ENCODE measurements around a stretch of chr22.

- PRO-cap: no peak
These were observed 96.8 kb downstream of the TRMU start for GRCh38 chr22:46432063-46432907.

DNA sequence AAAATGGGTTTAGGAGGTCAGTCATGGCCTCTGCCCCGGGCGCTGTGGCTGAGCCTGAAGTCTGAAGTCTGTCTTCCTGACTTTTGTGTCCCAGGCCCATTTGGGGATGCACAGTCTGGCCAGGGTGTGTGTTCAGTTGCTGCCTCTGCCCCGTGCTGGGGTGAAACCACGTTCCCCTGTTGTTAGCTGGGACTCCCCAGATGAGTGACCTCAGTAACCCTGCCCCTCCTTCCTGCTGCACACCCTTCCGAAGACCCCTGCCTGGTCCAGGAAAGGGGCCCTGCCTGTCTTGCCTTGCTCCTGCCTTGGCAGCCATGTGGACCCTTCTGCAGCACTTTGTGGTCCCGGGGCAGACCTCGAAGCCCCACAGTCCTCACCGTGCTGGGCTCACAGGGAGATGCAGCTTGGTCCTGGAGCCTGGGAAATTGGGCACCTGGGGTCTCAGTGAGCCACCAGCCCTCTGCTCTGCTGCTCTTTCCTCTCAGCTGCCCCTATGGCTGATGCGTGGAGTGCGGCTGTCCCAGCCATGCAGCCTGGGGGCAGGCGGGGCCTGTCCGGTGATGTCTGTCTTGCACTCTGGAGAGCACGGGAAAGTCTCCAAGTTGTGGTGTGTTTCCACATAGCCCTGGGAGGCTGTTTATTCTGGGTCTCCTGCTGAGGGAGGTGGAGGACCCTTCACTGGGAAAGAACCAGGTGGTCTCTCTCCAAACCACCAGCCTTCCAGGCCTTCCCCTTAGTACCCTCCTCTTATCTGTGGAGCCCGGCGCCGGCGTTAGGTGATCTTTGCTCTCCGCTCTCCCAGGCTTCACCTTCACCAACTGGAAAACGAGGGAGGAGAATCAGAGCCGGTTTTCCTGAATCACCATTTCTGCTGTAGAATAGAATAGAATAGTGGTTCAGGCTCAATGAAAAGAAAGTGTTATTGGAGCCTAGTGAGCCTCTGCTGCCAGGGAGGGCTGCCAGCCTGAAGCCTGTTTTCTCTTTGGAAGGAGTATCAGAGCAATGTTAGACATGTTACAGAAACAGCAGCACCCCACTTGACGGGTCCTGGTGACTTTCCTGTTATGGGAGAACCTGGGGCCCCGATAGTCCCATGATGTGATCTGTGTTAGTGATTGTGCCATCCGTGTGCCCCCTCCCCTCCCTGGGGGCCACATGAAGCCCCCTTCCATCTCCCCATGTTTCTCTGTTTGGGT, 41.3 kb upstream of the GRAMD4 start:
- PRO-cap: no peak

DNA sequence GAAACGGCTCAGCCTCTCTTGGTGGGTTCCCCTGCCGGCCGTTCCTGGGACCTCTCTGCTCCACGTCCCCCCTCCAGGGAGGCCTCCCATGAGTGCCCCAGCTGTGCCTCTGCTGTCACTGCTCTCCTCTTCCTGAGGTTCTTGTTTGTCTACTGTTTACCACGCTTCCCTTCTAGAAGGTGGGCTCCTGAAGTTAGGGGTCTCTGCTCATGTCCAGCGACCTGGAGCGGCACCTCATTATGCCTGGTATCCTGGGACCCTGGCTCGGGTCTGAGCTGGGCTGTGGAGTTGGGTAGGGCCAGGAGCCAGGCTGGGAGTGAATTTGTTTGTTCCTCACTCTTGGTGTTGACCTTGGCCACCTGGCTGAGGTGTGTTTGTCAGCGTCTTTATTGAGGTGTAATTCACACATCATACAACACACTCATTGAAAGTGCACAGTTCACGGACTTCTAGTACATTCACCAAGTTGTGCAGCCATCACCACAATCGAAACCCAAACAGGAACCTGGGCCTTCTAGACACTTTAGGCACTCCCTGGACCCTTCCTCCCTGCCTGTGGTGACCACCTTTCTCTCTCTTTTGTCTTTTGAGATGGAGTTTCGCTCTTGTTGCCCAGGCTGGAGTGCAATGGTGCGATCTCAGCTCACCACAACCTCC, 37.7 kb upstream of the GRAMD4 start:
- PRO-cap: no peak

GRCh38 chr22:46602098-46602574, 18.1 kb upstream of the GRAMD4 start:
- PRO-cap: no peak

DNA sequence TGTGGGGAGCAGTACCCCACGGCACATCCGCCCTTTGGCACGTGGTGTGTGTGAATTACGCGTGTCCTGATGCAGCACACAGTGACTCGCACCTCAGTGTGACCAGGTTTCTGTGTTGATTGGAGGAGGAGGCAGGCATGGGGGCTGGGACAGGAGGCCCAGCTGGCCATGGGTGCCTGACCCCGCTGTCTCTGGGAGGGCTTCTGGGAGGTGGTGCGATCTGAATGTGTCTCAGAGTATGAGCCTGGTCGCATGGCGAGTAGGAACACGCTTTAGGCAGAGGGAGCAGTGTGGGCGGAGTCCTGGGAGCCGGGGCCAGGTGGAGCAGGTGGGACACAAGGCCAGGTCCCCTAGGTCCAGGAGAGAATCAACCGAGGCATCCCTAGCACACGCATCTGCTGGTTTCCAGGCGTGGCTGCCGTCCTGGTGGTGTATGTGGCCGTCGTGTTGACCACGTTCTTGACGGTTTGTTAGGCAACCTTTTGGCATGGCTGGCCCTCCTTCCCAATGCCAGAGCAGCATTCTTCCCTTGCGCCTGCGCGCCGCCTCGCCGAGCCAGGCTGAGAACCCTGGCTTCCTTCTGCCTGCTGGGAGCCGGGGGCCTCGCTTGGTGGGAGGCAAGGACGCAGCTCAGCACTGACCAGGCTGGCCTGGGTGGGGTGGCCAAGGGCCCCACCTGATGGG, 5.8 kb downstream of the GRAMD4 start:
- PRO-cap: no peak

- PRO-cap: no peak
These were observed 6.6 kb downstream of the GRAMD4 start for GRCh38 chr22:46626618-46627439.

GRCh38 chr22:46637725-46638148, 17.6 kb downstream of the GRAMD4 start:
- PRO-cap: no peak

DNA sequence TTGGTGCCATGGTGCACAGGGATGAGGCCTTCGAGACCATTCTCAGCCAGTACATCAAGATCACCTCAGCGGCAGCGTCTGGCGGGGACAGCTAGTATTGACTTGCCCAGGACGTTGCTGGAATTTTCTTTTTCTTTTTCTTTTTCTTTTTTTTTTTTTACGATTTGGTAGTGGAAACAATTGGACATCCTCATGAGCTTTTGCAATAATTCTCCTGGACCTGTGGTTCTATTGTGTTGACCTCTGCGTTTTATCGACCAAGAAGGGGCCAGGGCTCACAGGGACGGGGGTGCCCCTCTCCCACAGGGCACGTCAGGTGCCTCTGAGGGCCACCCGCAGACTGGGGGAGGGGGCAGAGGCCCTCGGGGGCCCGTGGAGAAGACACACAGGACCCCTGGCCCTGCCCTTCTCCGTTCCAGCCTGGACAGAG, 57.0 kb downstream of the GRAMD4 start:
- PRO-cap: no peak

DNA sequence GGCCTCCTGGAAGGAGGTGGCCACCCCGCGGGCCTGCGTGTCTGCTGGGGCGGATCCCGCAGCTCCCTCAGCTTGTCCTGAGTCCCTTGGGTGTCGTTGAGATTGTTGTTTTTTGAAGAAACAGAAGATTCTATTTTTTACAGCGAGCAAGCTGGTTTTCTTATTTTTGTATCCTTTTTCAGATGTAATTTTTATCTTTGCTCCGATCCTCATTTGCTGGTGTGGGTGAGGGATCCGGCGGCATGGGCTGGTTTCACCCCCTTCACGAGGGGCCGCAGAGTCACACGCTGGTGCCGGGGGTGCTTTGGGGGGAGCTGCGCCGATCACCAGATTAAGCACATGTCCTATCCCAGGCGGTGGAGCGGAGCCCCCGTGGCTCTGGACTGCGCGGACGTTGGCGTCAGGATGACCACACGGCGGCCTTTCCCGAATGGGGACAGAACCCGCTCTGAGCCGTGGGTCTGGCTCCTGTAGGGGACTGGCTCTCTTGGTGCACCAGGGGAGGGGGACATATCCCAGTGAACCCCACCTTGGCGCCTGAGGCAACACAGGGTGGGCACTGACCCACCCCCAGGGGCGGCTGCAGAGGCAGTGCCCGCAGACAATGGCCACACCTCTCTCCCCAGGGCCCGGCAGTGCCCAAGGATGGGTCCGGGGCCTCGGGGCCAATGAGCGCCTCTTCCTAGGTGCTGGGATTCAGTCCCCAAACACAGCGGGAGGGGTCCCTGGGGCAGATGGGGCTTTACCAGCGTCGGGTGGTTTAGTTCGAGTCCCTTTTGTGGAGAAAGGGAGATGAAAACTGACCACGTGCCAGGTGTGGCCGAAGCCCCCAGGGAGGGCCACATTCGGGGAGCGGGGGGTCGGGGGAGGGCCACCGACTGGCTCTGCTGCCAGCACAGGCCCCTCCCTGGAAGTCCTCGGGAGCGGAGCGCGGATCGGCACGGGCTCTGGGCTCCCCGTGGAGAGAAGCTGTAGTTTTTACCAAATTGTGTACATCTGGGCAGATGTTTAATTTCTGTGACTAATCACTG, 58.7 kb downstream of the GRAMD4 start:
- PRO-cap: no peak

DNA sequence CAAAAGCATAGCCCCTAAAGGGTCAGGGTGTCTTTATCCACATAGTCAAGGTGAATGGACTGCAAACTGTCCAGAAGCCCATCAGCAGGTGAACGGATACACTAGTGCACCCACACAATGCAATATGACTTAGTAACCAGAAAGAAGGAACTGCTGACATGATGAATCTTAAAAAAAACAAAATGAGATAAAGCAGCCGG, 4.0 kb downstream of the CERK start:
- PRO-cap: no peak

GRCh38 chr22:46740928-46741353, 2.9 kb upstream of the CERK start:
- PRO-cap: no peak

GRCh38 chr22:46770552-46771253, 8.3 kb downstream of the TBC1D22A start:
- PRO-cap: no peak

DNA sequence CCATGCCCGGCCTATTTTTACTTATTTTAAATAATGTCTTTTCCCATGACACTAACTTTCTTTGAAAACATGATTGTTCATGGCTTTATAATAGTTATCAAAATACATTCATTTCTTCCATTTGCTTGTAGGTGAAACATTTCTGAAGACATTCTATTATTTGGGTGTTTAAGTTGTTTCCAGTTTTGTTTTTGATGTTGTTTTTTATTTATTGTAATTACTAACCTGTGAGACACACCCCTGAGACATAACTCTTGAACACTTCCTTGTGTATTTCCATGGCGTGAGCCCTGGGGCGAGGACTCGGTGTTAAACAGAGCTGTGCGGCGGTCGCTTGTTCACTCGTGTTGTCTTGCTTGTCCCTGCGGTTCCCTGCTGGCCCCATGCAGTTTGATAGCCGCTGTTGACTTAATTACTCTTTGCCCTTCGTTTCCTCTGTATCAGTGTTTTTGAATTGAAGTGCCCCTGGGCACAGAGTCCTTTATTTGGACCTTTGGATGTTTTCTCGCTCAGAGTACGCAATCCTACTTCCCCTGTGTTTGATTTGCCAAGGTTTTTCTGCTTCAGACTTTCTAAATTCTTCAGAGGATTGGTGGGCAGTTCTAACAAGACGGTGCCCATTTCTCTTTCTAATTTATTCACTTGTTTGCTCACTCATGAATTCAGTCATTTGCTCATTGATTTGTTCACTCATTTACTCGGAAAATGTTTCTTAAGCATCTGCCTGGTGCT, 52.7 kb downstream of the TBC1D22A start:
- PRO-cap: no peak

DNA sequence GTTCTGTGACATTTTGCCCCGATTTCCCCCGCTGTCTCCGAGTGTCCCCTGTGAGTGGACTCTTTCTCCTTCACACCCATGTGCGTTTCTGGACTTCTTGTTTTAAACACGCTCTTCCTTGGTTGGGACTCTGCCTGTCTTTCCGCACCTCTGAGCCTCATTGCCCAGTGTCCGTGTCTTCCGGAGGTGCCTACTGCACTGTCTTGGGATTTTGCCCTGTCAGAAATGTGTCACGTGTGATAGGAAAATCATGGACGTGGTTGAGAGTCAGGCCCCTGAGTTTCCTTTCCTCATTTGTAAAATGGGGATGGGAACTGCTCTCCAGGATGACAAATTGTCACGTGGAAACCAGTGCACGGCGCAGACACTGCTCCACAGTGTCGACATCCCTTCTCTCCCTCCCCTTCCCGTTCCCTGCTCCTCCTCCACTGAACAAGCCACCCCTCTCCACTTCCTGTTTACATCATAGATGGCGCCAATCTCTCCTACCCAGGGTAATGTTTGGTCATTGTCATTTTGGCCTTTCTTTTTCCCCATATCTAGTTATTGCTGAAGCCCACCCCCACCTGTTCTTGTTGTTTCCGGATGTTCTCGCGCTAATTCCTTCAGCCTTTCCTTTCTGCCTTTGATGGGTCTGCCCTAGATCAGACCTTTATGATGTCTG, 91.7 kb downstream of the TBC1D22A start:
- PRO-cap: no peak

- PRO-cap: no peak
These were observed 178.1 kb downstream of the TBC1D22A start for GRCh38 chr22:46940456-46941081.

DNA sequence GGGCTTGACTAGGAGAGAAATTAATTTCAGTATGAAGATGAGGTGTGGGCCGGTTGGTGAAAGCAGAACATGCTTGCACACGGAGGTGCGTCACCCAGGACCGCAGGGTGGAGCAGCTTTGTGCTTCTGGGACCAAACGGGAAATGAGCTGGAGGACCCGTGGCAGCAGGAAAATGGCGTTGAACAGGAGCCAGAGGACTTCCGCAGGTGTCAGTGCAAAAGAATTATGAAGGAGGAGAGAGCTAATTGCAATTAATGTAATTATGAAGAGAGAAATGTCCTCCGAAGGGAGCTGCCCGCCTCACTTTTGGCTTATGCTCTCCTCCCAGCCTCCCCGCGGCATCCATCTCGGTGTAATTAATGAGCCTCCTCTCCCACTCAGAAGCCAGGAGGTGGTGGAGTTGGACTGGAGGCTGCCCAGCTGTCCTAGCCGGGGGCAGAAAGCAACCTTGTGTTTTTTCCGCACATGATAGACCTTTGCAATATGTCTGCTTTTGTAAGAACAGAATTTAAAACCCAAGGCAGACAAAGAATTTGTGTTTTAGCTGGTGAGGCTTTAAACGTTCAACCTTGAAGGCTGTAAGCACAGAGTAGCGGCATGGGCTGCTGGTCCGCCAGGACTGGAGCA, 180.5 kb downstream of the TBC1D22A start:
- PRO-cap: bidirectional peak, plus-strand start at position 135 of the sequence, minus-strand start at position 71 of the sequence

- PRO-cap: no peak
These were observed 217.1 kb downstream of the TBC1D22A start for GRCh38 chr22:46979516-46980037.

DNA sequence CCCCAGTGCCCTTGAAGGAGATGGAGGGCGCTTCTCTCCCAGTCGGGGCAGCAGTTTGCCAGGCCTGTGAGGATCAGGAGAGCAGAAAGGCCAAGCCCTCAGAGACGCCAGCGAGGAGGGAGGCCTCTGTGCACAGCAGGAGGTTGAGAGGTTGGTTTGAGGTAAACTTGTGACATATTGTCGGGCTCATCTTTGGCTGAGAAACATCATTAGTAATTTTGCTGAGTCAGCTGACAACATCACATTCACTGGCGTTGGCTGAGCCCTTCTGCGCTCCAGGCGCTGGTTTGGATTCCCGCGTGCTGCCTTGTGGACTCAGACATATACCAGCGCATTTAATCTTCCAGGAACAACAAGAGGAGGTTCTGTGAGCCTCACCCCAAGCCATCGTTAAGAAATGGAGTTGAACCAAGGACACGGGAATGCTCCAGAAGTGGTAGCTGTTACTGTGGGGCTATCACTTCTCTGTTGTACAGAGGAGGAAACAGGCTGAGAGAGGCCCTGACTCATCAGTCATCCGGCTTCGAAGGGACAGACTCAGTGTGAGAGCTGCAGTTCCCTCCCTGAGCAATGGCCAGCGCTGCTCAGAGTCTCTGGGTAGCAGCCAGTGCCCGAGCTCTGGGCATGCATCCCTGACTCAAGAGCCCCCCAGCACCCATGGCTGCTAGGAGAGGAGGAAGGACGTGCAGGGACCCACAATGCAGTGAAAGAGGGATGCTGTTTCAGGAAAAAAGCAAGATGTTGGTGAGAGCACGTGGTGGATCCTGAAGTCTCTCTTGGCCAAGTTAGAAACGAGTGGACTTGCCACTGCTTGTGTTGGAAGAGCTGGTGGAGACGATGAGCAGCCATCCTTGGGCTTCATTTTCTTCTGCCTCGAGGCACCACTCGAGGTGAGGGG, 291.3 kb downstream of the TBC1D22A start:
- PRO-cap: no peak

DNA sequence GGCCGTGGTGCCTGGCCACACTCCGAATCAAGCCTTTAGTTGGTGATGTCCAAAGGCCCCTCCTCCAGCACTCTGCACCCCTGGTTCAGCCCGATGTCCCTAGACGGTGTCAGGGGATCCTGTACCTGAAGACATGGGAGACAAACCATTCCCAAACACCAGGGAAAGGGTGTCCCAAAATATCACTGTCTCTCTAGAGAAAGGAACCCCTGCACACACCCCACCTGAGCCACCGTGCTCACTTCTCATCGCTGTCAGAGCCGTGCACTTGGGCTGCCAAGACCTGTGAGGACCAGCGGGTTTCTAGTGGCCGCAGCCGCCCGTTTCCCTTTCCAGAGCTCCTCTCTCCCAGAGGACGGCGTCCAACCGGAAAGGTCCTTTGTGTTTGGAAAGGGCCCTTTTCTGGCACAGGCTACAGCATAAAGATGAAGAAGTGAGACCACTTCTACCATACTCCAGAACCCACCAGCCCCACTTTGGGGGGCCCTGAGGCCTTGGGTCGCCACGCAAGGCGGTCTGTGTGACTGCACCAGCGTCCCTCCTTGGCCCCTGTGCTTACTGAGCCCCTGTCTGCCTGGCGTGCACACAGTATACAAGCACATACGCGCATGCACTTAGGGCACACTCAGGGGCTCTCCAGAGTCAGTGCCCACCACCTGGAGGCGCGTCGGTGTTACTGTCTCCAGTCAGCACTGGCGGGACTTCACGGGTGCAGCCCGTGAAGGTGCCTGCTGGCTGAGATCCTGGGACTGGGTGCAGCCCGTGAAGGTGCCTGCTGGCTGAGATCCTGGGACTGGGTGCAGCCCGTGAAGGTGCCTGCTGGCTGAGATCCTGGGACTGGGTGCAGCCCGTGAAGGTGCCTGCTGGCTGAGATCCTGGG, 381.8 kb downstream of the TBC1D22A start:
- PRO-cap: no peak

DNA sequence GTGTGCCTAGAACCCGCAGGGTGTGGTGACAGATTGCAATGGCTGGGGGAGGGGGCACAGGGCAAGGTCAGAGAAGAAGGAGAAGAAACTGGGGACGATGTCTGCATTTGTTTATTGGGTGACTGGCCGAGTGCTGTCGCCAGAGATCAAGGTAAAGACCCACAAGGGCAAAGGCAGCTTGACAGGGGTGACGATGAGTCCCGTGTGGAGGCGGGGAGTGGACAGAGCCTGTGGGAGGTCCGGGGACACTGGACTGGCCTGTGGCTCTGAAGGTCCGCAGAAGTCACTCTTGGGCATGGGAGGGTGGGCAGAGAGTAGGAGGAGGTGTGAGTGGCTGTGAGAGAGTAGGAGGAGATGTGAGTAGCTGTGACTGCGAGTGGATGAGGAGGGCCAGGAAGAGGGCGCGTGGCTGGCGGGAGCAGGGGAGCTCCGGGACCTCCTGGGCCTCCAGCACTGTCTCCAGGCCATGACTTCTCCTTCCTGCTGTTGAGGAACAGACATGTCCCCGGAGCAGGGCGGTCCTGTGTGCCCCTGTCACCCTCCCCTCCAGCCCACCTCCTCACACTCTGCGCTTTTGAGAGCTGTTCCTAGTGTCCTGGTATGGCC, 391.3 kb downstream of the TBC1D22A start:
- PRO-cap: no peak